ENCODE measurements around the genes RGS21 and RO60.

DNA sequence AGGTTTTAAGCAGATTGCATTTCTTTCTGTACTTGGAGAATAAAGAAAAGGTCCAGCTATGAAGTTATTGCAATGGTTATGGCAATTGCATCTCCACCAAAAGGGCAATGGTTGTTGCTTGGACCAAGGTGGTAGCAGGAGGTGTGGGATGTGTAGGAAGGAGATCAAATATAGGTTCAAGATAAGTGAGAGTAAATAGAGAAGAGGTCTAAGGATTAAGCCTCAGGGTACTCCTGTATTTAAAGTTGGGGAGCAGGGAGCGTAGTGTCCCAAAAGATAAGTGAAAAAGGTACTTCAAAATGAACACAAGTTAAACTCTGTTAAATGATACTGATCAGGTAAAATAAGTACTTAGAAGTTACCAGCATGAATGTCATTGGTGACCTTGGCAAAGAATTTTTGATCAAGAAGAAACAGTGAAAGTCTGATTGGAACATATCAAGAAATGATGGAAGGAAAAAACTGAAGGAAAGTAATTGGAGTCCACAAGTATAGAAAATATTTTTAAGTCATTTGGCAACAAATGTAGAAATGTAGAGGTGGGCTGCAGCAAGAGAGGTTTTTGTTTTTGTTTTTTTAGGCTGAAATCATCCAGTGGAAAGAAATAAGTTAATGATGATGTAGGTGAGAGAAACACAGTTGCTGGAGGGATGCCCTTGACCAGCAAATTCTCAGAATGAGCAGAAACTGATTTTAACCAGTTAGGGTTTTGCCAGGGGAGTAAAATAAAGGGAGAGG, 223.0 kb upstream of the PRG4 start:
- PRO-cap: no peak

DNA sequence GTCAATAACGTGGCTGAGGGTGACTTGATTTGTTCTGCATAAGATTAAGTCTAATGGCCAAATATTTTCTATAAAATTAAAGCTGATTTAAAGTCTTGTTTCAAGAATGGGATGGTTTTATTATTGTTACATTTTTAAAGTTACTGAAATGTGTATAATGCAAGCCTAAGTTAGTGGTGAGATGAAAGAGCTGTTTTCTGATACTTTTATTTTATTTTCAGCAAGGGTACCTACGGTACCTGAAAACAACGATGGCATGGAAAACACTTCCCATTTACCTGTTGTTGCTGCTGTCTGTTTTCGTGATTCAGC, 502 bp downstream of the PRG4 start:
- PRO-cap: no peak

GRCh38 chr1:186327220-186327761, 31.2 kb downstream of the PRG4 start:
- PRO-cap: no peak

- PRO-cap: no peak
Observed at GRCh38 chr1:187128581-187128961, 299.8 kb downstream of the PLA2G4A start.

GRCh38 chr1:192316914-192317296, at the start of gene RGS21:
TSS of gene RGS21 (plus strand) at chr1:192316992.
- PRO-cap: no peak

DNA sequence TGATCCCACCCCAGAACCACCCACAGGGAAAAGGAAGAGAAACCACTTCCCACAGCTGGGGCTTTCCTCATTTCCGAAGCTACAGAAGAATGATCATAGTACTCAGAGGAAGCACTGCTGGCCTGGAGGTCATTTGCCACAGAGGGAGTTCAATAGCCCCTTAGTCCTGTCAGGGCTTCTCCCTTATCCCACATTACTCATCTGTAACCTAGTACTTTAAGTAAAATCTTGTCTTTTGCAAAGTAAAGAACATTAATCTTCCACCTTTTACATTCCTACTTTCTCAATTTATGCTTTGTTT, 63.1 kb upstream of the RGS1 start:
- PRO-cap: no peak

- PRO-cap: no peak
Observed at GRCh38 chr1:192628457-192628981, 7.4 kb upstream of the RGS13 start.

DNA sequence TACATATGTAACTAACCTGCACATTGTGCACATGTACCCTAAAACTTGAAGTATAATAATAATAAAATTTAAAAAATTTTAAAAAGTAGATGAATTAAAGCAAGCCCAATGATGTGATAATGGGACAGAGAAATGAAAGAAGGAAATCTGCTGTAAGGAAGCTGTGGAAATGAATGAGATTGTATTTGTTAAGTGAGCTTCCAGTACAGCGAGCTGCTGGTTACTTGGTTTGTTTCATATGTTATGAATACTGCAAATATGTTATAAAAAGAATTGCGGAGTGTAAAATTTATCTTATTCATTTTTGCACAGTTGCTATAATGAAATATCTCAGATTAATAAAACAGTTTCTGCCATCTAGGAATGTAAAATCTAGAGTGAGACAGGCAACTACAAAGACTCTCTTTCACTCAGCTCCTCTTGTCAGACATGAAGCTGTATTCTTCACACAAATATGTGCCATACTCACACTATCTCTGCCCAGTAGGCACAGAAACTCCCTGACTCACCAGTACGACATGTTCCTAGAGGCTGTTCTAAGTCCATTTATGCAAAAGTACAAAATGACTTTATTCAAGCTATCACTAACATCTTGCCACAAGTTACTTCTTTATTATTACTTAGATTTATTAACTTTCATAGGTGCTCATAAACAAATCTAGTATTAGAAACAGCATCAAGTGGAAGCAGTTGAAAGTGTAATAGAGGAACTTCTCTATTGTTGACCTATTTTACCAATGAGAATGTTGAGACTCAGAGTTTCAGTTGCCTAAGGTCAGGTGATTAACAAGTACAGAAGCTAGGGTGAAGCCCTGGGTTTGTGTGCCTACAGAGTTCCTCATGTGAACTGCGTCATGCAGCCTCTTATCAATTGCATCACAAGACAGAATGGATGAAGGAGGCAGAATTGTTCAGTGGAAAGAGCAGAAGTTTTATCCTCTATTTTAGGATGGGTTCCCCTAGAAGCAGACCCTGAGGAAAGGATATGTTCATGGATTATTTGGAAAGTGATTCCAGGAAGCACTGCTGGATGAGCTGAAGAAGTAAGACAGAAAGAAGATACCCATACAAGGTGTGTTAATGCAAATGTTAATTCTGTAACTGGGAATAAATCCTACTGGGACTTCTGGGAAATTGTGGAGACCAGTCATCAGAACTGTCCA, 98.8 kb downstream of the RGS2 start:
- PRO-cap: no peak

DNA sequence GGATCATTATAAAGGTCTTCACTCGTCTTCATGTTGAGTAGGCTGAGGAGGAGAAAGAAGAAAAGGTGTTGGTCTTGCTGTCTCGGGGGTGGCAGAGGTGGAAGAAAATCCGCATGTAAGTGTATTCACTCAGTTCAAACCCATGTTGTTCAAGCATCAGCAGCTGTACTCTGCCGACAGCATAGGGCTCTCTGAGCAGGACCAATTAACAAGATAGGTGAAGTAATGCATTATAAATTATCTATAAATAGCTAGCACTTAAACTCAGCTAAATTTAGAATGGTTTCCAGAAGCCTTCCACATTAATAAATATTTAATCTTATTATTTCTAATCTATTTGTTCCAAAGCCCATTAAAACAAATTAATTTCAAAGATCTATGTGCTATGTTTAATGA, 116.8 kb downstream of the RGS2 start:
- PRO-cap: no peak

GRCh38 chr1:193059191-193059813, at the start of gene RO60:
TSS of gene RO60 (plus strand) at chr1:193059612.
- PRO-cap: bidirectional peak, plus-strand start at chr1:193059629, minus-strand start at chr1:193059339

DNA sequence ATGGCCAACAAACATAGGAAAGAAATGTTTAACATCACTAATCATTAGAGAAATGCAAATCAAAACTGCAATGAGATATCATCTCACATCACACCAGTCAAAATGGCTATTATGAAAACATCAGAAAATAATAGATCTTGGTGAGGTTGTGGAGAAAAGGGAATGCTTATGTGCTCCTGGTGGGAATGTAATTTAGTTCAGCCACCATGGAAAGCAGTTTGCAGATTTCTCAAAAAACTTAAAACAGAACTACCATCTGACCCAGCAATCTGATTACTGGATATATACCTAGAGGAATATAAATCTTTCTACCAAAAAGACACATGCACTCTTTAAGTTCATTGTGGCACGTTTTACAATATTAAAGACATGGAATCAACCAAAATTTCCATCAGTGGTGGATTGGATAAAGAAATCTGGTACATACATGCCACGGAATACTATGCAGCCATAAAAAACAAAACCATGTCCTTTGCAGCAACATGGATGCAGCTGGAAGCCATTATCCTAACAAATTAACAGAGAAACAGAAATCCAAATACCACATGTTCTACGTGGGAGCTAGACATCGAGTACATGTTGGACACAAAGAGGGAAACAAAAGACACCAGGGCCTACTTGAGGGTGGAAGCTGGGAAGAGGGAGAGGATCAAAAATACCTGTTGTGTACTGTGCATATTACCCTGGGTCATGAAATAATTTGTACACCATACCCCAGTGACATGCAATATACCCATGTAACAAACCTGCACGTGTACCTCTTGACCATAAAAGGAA, 32.9 kb upstream of the B3GALT2 start:
- PRO-cap: no peak

DNA sequence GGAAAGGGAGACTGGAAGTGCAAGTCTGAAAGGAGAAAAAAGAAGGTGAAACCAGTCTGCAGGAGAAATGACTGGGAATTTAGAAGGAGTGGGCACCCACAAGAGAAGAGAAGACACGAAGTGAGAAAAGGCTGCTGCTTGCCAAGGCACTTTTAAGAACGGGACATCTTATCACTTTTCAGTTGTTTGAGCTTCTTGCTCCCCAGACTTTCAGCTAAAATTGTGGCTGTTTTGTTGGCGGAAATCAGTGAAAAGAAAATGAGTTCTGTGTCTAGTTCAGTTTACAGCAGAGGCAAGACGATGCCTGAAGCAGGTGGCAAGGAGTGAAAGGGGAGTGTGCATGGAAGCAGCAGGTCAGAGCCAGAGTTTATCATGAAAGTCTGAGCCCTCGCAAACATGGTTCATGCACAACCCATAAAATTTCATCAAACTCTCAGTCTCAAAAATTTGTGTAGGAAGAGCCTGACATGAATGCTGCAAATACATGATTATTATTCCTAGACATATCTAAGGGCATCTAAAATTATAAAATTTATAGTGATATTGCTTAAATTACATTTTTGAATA, 275.3 kb upstream of the B3GALT2 start:
- PRO-cap: no peak

DNA sequence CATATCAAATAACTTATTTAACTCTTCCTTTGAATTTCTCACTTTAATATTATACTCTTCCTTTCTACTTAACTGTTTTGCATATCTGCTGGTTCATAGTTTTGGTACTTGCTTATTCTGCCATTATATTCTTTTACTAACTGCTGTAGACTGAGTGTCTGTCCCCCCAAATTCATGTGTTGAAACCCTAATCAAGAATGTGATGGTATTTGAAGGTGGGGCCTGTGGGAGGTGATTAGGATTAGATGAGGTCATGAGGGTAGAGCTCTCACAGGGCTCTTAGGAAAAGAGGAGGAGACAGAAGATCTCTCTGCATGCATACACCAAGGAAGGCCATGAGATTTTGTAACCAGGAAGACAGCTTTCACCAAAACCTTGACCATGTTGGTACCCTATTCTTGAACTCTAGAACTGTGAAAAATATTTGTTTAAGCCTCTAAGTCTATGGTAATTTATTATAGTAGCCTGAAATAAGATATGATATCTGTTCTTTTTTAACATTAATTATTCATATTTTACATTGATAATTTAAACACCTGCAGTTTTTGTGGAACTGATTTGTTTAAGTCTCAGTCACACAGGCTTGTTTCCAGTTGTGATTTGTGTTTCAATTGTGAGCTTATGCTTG, 354.2 kb upstream of the B3GALT2 start:
- PRO-cap: no peak

- PRO-cap: no peak
Observed at GRCh38 chr1:193569595-193570222, 383.3 kb upstream of the B3GALT2 start.

DNA sequence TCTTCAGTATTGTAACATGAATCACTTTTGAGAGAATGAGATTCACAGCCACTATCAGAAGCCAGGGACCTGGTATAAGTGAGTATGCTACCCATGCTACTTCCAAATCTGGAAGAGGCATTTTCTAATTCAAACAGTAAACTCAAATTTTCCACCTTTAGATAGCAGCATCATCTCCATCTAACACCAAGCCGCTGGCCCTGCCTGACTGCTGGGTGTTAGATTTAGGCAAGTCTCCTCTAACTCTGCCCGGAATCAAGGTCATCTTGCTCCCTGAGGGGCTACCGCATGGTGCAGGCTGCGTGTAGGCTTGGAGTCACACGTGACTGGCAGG, 882.9 kb upstream of the B3GALT2 start:
- PRO-cap: no peak

GRCh38 chr1:194858495-194859241, 1672.3 kb upstream of the B3GALT2 start:
- PRO-cap: no peak

DNA sequence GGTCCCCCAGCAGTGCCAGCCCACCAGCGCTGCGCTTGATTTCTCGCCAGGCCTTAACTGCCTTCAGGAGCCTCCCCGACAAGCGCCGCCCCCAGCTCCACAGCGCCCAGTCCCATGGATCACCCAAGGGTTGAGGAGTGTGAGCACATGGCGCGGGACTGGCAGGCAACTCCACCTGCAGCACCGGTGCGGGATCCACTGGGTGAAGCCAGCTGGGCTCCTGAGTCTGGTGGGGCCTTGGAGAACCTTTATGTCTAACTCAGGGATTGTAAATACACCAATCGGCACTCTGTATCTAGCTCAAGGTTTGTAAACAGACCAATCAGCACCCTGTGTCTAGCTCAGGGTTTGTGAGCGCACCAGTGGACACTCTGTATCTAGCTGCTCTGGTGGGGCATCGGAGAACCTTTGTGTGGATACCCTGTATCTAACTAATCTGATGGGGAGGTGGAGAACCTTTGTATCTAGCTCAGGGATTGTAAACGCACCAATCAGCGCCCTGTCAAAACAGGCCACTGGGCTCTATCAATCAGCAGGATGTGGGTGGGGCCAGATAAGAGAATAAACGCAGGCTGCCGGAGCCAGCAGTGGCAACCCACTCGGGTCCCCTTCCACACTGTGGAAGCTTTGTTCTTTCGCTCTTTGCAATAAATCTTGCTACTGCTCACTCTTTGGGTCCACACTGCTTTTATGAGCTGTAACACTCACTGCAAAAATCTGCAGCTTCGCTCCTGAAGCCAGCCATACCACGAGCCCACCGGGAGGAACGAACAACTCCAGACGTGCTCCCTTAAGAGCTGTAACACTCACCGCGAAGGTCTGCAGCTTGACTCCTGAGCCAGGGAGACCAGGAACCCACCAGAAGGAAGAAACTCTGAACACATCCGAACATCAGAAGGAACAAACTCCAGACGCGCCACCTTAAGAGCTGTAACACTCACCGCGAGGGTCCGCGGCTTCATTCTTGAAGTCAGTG, 1673.1 kb upstream of the B3GALT2 start:
- PRO-cap: no peak

DNA sequence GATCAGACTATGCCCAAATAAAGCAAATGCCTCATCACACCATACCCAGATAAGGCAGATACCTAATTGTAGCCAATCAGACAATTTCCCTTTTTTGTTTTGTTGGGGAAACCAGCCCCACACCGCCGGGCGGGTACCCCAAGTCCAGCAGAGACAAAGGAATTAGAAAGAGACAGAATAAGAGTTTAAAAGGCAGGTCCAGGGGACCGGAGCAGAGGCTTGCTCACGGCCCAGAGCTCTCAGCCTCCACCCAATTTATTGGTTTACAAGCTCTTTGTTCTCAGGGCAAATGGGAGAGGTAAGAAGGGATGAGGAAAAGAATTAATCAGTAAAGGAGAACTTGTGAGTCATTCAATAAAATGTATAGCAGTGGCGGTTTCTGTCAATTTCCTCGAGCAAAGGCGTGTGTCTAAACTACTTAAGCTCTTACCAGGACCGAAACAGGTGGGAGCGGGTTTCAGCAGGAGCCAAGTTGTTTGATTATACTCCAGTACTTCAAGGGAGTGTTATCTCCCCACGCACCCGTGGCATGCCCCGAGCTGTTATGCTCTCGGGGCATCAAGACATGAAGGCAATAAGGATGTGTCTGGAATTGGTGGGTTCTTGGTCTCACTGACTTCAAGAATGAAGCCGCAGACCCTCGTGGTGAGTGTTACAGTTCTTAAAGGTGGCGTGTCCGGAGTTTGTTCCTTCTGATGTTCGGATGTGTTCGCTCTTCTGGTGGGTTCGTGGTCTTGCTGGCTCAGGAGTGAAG, 886.7 kb downstream of the KCNT2 start:
- PRO-cap: no peak

DNA sequence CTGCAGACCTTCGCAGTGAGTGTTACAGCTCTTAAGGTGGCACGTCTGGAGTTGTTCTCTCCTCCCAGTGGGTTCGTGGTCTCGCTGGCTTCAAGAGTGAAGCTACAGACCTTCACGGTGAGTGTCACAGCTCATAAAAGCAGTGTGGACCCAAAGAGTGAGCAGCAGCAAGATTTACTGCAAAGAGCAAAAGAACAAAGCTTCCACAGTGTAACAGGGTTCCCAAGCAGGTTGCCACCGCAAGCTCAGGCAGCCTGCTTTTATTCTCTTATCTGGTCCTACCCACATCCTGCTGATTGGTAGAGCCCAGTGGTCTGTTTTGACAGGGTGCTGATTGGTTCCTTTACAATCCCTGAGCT, 886.1 kb downstream of the KCNT2 start:
- PRO-cap: no peak

- PRO-cap: no peak
Observed at GRCh38 chr1:196685610-196686316, 33.9 kb downstream of the CFH start.